SUDHL5 (cell line): ENCODE data around the genes WASHC4 and ABTB3.

DNA sequence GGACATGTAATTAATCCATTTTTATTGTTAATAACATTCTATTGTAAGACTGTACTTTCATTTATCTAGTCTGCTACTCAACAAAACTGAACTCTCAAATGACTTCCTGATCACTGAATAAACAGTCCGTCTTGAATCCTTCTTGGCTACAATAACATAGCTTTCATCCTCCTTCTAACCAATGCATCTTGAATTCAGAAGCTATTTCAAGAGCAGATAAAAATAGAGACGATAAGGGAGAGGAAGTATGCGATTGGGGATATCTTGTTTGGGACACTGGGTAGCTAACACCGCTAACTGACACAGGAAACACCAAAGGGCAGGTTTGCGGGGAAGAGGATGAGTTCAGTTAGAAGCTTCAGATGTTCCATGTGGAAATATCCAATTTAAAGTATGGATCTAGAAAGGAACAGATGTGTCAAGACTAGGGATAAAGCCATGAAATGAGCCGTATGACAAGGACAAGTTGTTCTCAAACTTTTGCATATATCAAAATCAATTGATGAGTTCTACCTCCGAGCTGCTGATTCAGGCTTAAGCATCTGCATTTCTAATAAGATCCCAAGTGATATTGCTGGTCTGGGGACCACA is 102.4 kb downstream of the SLC41A2 start:
- PRO-cap, result no peak

DNA sequence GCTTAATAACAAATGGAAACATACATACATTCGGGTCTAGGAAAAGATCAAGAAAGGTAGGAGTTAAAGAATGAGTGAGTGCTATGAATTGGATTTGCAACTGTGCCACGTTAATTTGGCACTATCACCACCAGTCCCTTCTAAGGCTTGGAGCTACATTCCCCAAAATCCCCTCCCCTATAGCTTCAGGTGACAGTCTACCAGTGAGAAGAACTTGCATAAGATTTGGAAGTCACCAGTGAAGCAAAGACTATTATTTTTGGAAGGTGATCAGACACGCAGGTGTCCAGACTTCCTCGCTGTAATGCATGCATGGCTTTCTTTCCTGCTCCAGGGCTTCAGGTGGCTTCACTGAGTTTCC is 61.5 kb downstream of the SLC41A2 start:
- PRO-cap, result no peak

GRCh38 chr12:105107479-105108531 is at the start of gene WASHC4:
Gene WASHC4 (plus strand): TSS chr12:105107731.
- PRO-cap, result bidirectional peak, plus-strand start at chr12:105107777, minus-strand start at chr12:105107550; bidirectional peak, plus-strand start at chr12:105108234, minus-strand start at chr12:105108207

DNA sequence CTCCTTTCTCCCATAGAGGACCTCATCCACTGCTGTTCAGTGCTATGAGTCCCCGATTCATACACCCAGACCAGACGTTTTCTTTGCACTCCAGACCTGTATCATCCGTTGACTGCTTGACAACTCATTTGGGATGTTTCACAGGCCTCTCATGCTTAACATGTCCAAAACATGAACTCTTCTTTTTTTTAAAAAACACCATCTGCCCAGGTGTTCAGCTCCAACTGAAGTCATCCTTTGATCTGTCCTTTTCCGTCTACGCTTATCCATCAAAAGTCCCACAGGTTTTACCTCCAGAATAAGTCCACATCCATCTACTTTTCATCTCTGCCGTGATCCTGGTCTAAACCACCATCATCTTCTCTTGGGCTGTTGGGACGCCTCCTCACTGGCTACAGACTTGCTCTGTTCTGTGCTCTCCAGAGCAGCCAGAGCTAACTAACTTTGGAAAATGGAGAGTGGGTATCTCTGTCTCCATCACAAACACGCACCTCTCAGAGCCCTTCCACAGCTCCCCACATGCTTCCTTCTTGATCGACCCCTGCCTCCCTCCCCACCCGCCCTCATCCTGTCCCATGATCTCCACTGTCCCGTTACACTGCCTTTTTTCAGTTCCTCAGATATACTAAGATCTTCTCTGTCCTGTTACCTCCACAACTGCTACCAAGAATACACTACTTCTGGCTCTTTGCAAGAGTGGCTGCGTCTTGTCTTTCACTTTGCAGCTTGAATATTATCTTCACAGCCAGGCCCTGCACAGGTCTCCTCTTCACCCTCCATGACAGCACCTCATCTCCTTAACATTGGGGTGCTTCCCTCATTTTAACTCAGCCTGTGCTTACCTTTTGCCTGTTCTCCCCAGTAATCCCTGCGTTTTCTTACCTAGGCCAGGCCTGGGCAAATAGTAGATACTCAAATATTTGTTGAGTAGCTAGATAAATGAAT is 43.8 kb downstream of the APPL2 start:
- PRO-cap, result no peak

DNA sequence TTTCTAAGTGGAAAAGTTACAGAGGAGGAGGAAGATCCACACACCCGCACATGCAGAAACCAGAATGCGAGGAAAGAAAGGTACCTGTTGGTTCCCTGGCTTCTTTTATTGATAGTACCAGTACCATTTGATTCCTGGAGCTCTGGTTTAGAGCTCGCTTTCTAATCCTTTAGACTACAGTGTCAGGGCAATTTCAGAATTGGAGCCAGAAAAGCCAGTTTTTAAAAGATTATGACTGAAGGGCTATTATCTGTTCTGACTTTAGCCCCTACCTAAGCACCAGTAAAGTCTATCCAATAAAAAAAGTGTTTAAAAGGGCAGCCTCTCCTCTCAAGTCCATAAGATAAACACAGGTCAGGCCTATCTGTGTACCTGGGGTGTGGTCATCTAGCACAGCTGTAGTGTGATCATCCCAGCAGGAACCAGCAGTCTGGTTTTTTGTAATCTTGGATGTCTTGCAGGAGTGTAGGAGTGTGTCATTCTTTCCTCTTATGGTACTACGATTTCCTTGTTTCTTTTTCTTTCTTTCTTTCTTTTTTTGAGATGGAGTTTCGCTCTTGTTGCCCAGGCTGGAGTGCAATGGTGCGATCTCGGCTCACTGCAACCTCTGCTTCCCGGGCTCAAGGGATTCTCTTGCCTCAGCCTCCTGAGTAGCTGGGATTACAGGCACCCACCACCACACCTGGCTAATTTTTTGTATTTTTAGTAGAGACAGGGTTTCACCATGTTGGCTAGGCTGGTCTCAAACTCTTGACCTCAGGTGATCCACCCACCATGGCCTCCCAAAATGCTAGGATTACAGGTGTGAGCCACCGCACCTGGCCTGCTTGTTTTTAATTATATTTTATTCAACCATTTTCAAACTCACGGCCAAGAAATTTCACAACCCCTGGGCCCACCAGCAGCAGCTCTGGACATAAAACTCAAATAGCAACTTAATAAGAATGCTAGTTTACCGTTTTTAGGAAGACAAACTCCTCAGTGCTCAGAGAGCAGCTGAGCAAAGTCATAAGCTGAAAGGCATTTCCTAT is 6.4 kb downstream of the APPL2 start:
- PRO-cap, result no peak

DNA sequence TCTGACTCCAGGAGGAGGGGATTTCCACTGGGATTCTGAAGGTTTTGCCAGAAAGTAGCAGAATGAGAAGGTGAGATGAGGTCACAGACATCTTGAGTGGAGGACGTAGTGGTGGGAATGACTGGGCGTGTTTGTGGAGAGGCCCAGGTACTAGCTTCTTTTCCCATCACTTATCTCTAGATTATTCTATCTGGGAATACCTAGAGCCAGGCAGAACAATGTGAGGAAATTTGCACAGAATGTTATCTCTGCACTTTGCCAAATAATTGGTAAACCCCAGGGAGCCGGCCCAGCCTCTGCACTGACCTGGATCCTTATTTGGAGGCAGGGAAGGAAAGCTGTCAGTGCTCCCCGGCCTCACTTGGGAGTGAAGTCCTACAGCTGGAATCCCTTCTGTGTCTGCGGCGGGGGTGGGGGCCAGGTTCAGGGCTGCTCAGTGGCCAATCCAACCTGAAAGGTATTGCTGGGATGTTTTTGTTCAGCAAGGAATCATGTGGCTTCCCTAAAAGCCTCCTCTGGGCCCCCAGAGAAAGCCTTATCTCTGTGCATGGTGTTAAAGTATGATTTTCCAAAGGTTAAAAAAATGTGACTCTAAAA is 129.4 kb downstream of the C12orf75 start:
- PRO-cap, result no peak

GRCh38 chr12:105628083-105628663 is 297.7 kb downstream of the C12orf75 start:
- PRO-cap, result no peak

- PRO-cap, result no peak
Measured at GRCh38 chr12:106058187-106058784, 80.5 kb downstream of the NUAK1 start.

GRCh38 chr12:106070099-106070552 is 68.6 kb downstream of the NUAK1 start:
- PRO-cap, result no peak

- PRO-cap, result no peak
Measured at GRCh38 chr12:106083867-106084346, 54.8 kb downstream of the NUAK1 start.

GRCh38 chr12:106139022-106139909 is 512 bp upstream of the NUAK1 start:
- PRO-cap, result no peak

- PRO-cap, result no peak
Measured at GRCh38 chr12:106195411-106196344, 52.1 kb downstream of the CKAP4 start.

GRCh38 chr12:106238237-106239266 is 9.3 kb downstream of the CKAP4 start:
- PRO-cap, result no peak

GRCh38 chr12:106239267-106239647 is 8.6 kb downstream of the CKAP4 start:
- PRO-cap, result no peak

DNA sequence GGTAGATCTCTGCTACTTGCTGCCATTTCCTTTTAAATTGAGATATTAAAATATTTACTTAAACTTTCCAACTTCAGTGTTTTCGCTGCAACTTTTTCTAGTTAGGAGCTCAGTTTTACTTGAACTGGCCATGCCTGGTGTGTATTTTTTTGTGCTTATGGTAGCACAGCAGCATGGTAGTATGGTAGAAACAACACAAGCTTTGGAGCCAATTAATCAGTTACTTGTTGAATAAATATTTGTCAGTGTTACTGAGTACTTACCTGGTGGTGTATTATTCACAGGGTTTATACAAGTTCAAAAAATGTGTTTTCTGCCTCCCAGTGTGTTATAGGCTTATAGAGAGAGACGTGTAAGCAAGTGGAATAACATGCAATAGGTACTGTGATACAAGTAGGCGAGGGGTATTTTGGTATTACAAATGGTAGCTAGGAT is 3.0 kb downstream of the POLR3B start:
- PRO-cap, result no peak

DNA sequence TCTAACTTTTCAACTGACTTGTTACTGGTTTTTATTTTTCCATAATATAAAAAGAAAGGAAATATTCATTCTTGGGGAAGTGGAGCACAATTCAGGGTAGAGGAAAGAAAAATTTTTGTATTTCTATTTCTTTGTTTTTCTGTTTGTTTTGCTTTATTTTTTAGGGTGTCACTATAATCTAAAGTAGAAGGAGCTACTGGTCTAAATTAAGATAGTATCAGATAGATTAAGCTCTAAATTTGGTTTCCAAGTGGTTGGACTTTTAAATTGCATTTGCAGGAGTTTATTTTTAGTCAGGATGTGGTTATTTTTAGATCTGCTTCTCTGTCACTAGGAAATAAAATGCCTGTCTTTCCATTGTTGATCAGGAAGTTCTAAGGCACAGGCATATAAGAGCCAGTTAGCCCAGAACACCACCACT is 66.9 kb downstream of the RIC8B start:
- PRO-cap, result no peak

- PRO-cap, result no peak
Measured at GRCh38 chr12:106903401-106903927, 52.2 kb upstream of the TMEM263 start.

GRCh38 chr12:107027392-107028019 is 40.6 kb upstream of the MTERF2 start:
- PRO-cap, result no peak

- PRO-cap, result no peak
Measured at GRCh38 chr12:107317759-107318635, at the start of gene ABTB3. Gene ABTB3 (plus strand): TSS chr12:107318434.

- PRO-cap, result no peak
Measured at GRCh38 chr12:107386341-107386848, 68.2 kb downstream of the ABTB3 start.